ENCODE measurements around a stretch of chr1.

DNA sequence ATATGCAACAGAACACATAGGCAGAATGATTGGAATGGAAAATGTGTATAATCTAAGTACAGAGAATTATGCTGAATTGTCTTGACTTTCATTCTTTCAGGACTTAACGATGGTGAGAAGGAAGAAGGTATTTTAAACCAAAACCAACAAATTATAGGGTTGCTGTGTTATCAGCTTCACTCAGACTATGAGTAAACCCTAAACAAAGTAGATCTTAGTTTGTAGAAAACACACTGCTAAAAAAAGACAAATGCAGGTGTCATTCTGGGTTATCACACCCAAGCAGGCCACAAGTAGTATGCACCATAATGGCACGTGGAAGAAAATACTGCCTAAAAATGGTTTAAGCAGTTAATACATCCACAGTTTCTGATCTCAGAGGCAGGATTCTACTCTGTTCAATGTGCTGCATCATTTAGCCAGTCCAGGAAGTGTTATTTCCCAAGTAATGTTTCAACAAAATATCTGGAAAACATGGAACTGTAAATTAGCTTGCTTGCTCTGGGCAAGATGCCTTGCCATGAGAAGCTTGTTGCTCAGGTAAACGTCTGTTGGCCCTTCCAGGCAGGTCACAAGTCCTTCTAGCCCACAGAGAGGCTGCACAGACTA, 4.2 kb downstream of the DIPK1A start:
- PRO-cap: no peak

DNA sequence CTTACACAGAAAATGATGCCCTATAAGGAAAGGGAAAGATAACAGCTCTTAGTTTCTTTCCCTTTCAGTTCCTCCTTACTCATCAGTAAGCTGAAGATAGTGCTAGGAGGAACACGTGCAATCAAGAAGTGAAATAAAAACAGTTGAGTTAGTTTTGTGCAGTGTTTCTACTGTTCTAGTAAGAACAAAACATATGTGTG, 45.3 kb upstream of the MTF2 start:
- PRO-cap: no peak

GRCh38 chr1:93078435-93078952, 589 bp upstream of the MTF2 start:
- PRO-cap: no peak

GRCh38 chr1:93317294-93317736, 28.4 kb upstream of the DR1 start:
- PRO-cap: no peak

DNA sequence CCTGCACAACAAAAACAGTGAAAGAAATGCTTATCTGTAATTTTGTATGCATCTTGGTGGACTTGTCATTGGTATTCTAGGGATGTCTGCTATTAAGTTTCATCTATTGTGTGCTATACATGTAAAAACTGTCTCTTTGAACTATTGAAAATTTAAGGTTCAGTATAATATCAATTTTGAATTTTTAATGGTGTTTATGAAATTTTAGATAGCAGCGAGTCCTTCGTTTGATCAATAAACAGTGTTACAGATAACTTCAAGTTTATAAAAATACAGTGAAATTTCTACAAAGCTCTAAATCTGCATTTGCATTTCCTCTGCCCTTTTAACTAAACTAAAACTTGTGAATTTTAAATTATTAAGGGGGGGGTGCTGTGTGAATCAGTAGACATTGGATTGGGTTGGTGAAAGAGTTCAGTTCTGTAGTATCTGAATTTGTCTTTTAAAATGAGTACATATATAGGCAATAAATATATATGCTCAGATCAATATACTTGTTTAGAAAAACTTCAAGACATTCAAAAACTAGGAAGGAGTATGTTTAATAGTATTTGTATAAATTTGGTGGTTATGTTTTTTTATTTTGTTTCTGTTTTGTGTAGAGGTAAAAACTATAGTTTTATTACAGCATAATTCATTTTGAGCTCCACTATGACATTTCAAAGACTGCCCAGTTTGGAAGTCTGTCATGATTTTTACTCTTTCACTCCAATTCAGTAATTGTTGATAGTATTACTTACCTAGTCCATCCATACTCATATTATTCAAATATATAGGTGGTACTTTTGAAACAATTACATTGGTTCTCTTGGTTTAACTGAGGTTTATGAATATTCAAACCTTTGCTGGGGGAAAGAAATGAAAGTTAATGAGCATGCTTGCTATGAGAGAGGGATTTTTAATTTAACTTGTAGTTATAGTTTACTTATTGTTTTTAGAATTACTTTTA, 15.2 kb downstream of the DR1 start:
- PRO-cap: no peak

DNA sequence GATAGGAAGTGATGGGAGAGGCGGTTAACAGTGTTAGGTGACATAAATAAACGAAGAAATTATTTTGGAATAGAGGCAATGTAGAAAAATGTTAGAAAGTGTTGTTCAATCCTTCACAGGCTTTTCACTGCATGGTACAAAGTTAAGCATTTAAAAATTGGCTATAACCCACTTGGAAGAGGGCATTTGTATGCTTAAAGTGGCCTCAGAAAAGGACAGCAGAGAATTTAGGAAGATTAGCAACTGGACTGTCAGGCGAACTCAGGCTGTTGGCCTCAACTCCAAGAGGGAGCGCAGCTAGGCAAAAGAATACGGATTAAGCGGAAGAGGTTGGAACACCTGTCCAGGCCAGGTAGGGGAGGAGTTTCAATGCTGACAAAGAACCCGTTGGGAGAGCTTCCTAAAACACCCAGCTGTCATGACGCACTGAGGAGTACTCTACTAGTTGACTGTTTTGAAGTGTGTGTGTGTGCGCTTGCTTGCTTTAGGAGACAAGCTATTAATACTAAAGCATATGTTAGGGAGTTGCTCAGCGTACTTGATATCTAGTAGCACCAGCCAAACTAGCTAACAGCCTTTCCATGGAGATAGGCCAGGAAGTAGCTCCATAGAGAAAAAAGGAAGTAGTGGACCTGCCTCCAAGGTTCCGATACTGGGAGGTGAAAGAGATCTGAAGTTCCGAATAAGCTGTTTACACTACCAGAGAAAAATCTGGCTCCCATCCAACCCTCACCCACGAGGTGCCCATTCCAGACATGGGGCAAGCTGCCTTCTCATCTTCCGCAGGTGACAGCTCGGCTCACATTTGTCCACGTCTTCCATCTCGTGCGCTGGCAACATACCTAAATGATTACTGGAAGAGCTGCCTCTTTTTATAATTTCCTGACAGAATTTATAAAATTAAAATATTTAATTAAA, 1.1 kb upstream of the FNBP1L start:
- PRO-cap: bidirectional peak, plus-strand start at position 393 of the sequence, minus-strand start at position 311 of the sequence; unidirectional peak, plus-strand start at position 747 of the sequence; unidirectional peak, plus-strand start at position 776 of the sequence

- PRO-cap: no peak
These were observed 76.1 kb downstream of the FNBP1L start for GRCh38 chr1:93524009-93524351.

DNA sequence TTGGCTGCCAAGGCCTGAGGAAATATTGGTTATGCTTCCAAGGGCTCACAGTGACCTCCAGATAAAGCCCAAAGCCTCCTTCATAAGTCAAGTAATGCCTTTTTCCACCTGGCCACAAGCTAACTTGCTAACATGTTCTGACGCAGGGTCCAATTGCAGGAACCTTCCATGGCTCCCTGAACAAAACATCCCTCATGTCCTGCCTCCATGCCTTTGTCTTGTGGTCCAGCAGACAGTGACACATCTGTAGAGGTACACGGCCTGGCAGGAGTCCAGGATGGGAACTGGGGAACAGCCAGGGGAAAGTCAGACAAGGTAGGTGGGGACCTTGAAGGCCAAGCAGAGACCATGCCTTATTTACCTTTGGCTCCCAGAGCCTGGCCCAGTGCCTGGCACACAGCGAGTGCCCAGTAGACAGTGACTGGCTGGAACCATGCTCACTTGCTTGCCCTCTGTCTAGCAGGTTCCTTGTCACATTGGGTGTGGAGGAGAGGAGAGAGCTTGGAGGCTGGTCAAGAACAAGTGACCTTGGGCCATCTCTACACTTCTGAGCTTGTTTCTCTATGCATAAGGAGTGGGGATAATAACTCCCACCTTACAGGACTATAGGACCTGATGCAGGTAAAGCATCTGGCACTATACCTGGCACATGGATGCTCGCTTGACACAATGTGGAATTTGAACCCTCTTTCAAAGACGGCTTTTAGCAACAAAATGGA, 81.0 kb downstream of the BCAR3 start:
- PRO-cap: no peak

- PRO-cap: no peak
These were observed 68.7 kb downstream of the BCAR3 start for GRCh38 chr1:93612841-93613413.

GRCh38 chr1:93614748-93615636, 66.6 kb downstream of the BCAR3 start:
- PRO-cap: no peak

- PRO-cap: no peak
These were observed 19.6 kb downstream of the BCAR3 start for GRCh38 chr1:93661846-93662599.

DNA sequence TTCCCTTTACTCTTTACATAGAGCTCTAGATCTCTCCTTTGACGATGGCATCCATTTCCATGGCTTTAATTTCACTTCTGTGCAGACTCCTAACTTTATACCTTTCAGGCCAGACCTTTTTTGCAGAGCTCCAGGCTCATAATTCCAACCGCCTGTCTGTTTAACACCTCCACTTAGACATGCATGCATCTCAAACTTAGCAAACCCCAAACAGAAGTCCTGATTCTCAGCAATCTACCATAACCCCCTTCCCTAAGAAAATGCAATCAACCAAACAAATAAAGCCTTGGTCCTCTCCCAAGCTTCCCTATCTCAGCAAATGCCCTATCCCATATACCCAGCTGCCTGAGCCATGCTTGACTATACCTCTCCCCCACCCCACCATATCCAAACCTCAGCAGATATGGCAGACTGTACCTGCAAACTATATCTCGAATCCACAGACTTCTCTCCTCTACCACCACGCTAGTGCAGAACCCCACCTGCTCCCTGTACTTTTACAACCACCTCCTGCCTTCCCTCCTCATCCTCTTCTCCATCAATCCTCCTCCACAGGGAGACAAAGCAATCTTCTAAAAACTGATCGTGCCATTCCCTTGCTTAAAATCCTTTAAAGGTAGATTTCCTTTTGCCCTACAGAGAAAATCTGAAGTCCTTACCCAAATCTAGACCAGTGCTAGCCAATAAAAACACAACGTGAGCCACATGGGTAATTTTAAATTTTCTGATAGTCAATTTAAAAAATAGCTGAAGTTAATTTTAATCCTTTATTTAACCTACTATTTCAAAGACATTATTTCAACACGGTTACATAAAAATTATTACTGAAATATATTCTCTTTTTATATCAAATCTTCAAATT, 15.9 kb downstream of the BCAR3 start:
- PRO-cap: no peak

DNA sequence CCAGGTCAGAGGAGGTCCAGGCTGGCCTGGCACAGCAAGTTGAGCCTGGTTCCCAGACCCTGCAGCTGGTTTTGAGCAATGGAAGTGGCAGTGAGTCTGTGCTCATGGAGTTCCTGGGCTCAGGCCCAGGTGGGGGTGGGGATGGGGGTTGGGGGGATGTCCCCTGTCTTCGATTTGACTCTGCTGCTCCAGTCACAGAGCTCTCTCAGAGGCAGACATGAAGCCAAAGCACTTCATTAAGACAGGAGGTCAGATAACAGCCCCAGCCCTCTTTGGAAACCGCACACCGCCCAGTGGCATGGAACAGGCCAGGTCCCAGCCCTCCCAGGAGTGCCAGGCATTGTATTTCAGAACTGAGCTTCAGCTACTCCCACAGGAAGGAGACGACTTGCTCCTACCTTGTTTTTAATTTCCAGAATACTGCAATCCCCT, 20.8 kb upstream of the BCAR3 start:
- PRO-cap: no peak

DNA sequence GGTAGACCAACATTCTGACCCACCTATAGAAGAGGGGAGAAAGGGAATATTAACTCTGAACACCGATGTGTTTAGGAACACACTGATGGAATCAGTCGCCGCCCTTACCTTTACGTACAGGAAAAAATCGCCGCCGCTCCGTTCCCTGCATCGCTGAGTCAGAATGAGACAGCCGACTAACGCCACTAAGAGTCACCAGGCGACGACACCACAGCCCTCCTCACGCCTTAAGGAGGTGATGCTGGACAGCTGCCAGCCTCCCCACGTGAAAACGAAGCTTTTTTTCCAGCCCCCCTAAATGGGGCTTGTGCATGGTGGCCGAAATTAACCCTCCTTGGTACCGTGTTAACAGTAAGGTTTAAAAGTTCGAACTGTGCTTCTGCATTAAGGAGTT, 569 bp downstream of the DNTTIP2 start:
- PRO-cap: bidirectional peak, plus-strand start at position 185 of the sequence, minus-strand start at position 165 of the sequence

DNA sequence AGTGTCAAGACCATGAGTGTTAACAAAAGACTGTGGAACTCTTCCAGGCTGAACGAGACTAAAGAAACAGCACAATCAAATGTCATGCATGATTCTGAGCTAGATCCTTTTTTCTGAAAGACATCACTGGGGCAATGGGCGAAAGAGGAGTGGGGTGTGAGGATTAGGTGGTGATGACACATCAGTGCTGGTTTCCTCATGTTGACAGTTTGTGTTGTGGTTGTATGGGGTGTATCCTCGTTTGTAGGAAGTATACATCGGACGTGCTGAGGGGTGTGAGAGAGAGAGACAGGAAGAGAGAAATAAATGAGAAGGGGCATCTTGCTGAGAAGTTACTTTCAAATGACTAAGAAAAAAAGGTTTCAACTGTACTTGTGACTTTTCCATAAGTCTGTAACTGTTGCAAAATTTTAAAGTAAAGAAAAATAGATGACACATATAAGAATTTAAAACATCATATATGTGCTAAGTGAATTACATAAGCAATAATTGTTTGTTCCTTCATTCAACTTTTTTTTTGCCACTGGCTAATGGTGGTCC, 103.4 kb downstream of the ABCA4 start:
- PRO-cap: no peak

DNA sequence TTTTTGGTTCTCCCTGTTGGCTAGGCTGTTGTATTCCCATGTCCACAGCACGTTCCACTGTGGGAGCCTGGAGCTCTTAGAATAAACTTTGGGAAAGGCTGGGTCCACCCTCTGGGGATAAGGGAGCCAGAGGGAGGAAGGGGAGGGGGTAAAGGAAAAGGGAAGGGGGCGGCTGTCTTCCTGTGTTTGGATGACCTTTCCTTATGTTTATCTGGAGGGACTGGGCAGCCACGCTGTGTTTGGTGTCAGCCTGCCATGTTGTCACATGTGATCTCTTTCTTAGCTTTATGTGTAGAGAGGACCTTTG, 62.2 kb upstream of the ARHGAP29 start:
- PRO-cap: unidirectional peak, minus-strand start at position 59 of the sequence

- PRO-cap: no peak
These were observed 60.7 kb downstream of the ABCD3 start for GRCh38 chr1:94478767-94479499.

- PRO-cap: no peak
These were observed 9.4 kb downstream of the F3 start for GRCh38 chr1:94532158-94532644.

- PRO-cap: no peak
These were observed 3.4 kb downstream of the F3 start for GRCh38 chr1:94538031-94538735.

DNA sequence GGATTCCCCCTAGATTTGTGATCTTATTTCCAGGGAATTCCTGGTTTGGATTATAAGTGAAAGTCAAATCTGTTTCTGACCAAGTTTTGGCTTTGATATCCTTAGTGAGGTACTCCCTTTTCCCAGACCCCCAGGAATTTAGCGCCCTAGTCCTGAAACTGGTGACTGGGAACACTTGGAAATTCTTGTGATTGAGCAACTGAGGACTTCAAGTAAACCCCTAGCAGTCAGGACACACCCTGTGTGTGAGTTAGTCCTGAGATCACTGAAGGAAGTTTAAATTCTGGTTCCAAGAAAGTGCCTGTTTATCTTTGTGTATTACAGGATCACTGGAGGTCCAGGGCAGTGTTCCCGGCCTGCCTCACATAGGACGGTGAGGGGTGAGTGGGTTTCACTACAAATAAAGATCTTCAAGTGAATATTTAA, 95.1 kb upstream of the F3 start:
- PRO-cap: no peak

Data from sciatic nerve (tissue), 1 donor.